Vagina (tissue), 1 donor: ENCODE measurements around the genes DRGX, PRKG1 and DKK1.

DNA sequence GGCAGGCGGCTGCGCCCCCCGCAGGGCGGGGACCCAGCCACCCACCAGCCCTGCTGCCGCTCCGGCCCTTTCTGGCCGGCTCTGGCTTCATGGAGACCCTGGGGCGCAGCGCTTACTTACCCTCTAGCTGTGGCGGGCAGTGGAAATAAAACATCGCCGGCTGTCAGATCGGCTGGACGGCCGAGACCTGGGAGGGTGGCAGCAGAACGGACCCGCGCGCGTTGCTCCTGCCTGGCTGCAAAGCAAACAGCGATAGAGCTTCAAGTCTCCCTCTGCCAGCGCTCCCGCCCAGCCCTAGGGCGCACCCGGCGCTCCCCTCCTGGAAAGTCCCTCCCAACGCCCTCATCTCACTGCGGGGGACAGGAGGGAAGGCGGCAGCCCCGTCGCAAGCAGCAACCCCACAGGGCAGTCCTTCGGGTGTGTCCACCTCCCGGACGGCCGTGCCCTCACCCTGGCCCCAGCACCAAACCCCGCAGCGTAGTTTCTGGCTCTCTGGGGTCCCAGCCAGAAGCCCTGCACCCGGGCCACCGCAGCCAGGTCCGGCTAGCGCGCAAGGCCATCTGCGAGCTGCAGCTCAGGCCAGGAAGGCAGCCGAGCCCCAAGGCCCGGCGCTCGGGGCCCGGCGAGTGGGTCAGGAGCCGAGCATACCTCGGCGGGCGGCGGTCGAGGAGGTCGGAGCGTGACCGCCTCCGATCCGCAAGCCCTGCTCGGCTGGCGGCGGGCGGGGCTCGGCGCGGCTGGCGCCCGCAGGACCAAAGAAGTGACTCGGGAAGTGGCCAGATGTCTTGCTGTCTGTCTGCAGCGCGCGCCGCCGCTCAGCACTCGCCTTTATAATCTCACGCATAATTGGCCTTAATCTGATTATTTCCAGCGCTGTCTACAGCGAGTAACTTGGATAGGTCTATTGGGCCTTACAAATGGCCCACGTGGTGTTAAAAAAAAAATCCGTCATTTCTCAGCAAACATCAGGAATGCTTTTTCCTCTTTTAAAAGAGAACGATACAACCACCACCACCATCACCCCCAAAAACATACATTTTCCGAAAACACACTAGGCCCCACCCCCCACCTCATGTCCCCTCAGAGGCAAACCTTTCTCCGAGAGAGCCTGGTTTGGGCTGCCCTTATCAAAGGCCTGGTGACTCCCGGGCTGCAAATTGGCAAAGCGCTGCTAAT is at the start of gene DRGX:
Gene DRGX, minus strand, starts transcription at position 803 of the 1,176 bp plus-strand sequence.
- PRO-cap, result no peak
- RAMPAGE, long total RNA, result no peak

DNA sequence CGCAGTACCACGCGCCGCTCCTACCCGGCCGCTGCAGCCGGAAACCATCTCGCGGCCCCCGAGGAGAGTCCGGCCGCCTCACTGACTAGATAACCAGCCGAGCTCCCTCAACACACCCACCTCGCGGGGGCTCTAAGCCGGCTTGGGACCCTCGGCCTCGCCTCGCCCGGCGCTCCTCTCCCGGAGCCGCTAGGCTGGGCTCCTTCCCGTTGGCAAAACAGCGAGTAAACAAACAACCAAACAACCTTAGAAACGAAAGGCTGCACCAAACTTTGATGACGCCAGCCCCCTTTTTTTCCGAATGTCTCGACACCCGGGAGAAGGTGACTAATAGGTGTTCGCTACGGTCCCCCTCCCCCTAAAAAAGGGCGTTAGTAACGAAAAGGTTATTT is 2.5 kb upstream of the DRGX start:
- PRO-cap, result no peak
- RAMPAGE, long total RNA, result no peak

DNA sequence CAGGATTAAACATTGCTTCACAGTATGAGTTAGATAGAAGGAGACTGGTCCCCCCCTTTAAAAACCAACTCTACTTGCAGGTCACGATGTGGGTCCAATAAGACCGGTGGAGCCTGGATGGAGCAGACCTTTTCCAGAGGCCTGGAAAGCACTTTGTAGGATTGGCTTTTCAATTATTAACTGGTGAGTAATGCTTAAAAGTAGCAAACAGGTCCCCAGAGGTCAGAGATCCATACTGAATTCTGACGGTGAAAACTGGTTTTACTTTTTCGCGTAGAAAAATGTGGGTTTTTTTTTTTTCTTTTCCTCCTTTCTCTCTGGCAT is 74.9 kb upstream of the OGDHL start:
- PRO-cap, result no peak
- RAMPAGE, long total RNA, result no peak

DNA sequence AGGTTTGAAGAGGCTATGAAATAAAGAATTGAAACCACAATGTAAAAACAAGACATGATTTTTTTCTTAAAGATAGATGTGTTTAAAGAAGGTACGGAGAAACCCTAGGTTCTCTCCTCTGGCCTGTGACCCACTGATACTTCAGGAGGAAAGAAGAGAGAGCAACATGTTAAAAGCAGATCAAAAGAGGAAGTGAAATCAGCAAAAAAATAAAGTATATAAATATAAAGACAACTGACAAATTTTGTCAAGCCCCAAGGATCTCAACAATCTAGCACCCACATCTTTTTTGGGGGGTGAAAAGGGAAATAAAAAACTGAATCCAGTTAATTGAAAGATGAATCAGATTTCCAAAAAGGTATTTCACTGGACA is 111.4 kb upstream of the ASAH2 start:
- PRO-cap, result no peak
- RAMPAGE, long total RNA, result no peak

GRCh38 chr10:50395241-50395913 is 144.1 kb upstream of the ASAH2 start:
- PRO-cap, result no peak
- RAMPAGE, long total RNA, result no peak

GRCh38 chr10:50572759-50573285 is 50.9 kb downstream of the SGMS1 start:
- PRO-cap, result no peak
- RAMPAGE, long total RNA, result start-site peak on the minus strand at chr10:50572960-50573137, 10 reads

DNA sequence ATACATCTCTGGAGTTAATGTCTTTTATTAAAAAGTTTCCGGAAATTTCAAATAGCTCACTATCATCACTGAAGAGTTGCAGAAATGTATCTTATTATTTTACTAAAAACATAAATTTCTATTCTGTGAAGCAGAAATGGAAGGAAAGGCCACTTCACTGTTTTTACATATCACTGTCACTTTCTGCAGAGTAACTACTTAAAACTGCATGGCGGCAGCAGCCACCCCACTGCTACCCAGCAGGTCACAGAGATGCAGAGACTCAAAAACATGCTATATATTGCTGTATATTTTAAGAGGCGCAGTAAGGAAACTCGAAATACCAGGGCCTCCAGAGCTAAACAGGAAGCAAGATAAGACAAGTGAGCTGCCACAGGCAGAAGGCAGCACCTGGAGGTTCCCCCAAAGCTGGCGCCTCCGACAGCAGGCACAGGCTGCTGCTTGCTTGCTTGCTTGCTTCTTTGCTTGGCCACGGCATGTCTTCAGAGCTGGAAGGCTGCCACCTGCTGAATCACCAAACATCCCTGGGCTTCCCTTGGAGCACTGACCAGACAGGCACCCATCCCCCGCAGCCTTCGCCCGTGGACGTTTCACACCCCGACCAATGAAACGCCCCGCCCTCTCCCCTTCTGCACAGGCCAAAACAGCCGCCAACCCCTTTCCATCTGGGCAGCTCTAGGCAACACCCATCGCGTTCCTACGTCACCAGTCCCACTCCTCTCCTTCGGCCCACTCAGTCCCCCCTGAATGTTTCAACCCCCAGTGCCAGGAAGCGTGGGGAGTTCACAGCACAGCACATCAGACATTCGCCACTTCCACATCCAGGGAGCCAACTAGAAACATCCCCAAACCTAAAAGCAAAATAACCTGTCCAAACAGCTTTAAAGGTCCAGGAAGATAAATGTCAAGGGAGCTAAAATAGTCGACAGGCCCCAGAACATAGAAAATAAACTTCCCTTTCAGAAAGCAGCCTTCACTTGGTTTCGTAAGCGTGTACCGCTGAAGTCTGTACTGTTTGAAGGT is 1.8 kb downstream of the SGMS1 start:
- PRO-cap, result unidirectional peak, plus-strand start at position 641 of the sequence; unidirectional peak, plus-strand start at position 708 of the sequence
- RAMPAGE, long total RNA, result no peak

GRCh38 chr10:50623141-50623674 is 548 bp downstream of the SGMS1 start:
- PRO-cap, result bidirectional peak, plus-strand start at chr10:50623705, minus-strand start at chr10:50623394
- RAMPAGE, long total RNA, result no peak

GRCh38 chr10:50882582-50883031 is 2.8 kb downstream of the A1CF start:
- PRO-cap, result no peak
- RAMPAGE, long total RNA, result no peak

DNA sequence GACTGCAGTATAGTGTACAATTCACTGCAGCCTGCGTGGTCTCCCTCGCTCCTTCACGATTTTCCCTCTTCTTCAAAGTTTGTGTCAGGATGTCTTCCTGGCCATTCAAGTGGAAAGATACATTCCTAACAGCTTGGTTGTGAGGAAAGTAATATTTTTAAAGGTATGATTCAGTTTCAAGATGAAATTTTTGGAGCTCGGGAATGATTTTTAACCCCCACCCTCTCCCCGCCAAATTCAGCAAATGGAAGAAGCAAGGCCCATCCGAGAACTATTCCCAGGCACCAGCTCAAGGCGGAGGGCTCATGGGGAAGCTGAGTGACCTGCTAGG is 1.1 kb upstream of the PRKG1 start:
- PRO-cap, result no peak
- RAMPAGE, long total RNA, result no peak

DNA sequence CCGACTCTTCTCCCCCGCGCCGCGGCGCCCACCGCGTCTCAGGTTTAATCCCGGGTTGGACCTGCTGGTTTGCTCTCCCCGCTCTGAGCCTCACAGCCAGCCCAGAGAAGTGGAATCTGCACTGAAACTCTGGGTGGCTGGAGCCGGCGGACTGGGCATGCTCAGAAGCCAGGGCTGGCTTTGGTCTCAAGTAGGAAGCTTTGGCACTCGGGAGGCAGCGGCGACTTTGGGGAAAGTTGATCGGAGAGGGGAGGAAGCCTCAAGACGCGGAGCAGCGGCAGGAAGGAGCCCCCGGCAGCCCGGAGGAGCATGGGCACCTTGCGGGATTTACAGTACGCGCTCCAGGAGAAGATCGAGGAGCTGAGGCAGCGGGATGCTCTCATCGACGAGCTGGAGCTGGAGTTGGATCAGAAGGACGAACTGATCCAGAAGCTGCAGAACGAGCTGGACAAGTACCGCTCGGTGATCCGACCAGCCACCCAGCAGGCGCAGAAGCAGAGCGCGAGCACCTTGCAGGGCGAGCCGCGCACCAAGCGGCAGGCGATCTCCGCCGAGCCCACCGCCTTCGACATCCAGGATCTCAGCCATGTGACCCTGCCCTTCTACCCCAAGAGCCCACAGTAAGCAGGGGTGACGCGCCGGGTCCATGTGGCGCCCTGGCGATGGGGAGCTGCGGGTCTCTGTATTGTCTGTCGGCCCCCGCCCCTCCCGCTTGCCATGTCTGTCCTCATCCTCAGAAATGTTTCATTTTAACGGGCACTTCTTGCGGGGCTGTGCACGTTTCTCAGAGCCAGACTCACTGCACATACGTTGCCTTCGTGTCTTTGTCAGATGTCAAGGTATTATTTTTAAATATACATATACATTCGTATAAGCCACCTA is at the start of gene PRKG1:
Gene PRKG1, plus strand, starts transcription at position 206 of the 882 bp plus-strand sequence.
- PRO-cap, result bidirectional peak, plus-strand start at position 223 of the sequence, minus-strand start at position 131 of the sequence; bidirectional peak, plus-strand start at position 435 of the sequence, minus-strand start at position 422 of the sequence; bidirectional peak, plus-strand start at position 618 of the sequence, minus-strand start at position 582 of the sequence
- RAMPAGE, long total RNA, result start-site peak on the plus strand centred at position 226 of the sequence, 36 bp wide, 121 reads

DNA sequence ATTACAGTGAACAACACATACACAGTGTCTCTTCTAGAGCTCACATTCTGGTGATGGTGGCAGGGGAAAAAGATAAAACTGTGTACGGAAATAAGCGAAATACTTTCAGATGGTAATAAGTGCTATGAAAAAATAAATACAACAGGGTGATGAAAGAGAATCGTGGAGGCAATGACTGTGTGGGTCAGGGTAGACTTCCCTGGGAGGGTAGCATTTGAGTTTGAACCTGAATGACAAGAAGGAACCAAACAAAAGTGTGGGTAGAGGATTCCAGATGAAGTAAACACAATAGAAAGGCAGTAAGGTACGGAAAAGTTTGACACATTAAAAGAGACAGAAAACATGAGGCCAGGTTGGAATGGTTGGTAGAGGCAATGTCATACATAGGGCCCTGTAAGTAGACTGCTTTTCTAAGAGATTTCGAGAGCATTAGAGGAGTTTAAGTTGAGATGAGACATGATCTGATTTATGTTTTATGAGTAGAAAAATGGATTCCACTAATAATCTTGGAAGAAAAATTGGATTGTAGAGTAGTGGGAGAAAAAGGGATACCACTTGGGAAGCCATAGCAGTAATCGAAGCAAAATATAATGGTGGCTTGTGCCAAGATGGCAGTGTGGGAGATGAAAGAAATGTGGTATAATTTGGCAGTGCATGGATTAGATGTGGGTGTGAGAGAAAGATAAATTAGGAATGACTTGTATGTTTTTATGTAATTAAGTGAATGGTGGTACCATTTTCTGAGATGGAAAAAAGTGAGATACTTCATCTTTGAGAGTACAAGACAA is 92.9 kb downstream of the PRKG1 start:
- PRO-cap, result no peak
- RAMPAGE, long total RNA, result no peak

GRCh38 chr10:51195623-51196204 is 121.4 kb downstream of the PRKG1 start:
- PRO-cap, result no peak
- RAMPAGE, long total RNA, result start-site peak on the plus strand at chr10:51195766-51196074, 16 reads

- PRO-cap, result no peak
- RAMPAGE, long total RNA, result start-site peak on the plus strand at chr10:51267885-51267942, 7 reads; start-site peak on the plus strand at chr10:51267996-51268083, 5 reads
Observed at GRCh38 chr10:51267838-51268575, 193.7 kb downstream of the PRKG1 start.

GRCh38 chr10:51287942-51288621 is 213.8 kb downstream of the PRKG1 start:
- PRO-cap, result no peak
- RAMPAGE, long total RNA, result start-site peak on the plus strand at chr10:51288480-51288565, 5 reads

DNA sequence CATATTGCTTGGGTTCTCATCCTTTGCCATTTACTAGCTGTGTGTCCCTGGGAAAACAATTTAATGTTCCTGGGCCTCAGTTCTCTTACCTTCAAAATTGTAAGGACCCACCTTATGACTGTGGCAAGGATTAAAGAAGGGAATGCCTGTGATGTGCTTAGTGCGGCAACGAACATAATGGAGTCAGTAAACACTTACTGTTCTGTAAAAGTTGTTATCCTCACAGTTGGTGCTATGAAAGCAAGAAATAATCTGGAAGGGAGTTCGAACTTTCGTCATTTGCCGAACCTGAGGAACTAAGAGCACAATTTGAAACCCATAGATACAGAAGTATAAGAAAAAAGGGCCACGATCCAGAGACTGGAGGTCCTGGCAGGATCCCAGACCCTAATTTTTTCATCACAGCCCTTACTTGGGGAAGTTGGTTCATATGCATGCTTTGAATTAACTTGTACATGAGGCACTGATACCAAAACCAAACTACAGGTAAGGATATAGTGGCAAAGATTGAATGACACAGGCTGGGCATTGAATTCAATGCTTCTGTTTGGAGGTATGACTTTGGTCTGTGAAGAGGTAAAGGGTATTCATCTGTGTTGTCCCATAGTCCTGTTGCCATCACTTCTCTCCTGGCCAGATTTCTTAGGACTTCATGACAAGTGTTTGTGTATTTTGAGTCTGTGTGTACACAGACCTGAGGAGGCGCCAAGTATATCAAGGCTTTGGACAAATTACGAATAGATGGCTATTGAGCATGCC is 221.8 kb downstream of the CSTF2T start:
- PRO-cap, result no peak
- RAMPAGE, long total RNA, result start-site peak on the plus strand centred at position 412 of the sequence, 692 bp wide, 19 reads

- PRO-cap, result no peak
- RAMPAGE, long total RNA, result no peak
Observed at GRCh38 chr10:51700164-51700416, 695 bp upstream of the CSTF2T start.

DNA sequence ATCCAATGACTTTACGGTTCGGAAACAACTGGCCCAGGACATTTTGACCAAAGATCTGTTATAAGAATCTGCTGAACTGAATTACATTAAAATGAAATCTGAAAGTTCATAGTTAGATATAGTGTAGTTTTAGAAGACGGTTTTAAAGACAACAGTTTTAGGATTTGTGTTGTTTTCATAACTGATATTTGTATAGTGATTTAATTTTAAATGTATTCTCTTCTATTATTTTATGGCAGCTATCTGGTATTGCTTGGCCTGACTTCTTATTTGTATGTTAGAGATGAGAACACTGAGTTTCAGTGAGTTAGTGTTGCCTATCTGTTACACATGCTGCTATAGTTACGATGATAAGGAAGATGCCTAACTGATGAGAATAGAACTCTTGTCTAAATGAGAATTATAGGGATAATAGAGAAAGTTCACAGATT is 195.2 kb upstream of the CSTF2T start:
- PRO-cap, result no peak
- RAMPAGE, long total RNA, result no peak

DNA sequence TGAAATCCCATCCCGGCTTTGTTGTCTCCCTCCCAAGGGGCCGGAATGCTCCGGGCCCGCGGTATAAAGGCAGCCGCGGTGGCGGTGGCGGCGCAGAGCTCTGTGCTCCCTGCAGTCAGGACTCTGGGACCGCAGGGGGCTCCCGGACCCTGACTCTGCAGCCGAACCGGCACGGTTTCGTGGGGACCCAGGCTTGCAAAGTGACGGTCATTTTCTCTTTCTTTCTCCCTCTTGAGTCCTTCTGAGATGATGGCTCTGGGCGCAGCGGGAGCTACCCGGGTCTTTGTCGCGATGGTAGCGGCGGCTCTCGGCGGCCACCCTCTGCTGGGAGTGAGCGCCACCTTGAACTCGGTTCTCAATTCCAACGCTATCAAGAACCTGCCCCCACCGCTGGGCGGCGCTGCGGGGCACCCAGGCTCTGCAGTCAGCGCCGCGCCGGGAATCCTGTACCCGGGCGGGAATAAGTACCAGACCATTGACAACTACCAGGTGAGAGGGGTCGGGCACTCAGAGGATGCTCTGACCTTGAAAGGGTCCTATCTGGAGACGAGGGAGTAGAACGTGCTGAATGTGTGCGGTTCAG is at the start of gene DKK1:
Gene DKK1, plus strand, starts transcription at position 93 of the 583 bp plus-strand sequence.
- PRO-cap, result no peak
- RAMPAGE, long total RNA, result start-site peak on the plus strand centred at position 93 of the sequence, 6 bp wide, 15 reads

GRCh38 chr10:52318925-52319303 is 4.8 kb downstream of the DKK1 start:
- PRO-cap, result no peak
- RAMPAGE, long total RNA, result no peak